Aorta (tissue), 1 donor: Measurements from ENCODE around the genes JMJD8 and HAGHL.

DNA sequence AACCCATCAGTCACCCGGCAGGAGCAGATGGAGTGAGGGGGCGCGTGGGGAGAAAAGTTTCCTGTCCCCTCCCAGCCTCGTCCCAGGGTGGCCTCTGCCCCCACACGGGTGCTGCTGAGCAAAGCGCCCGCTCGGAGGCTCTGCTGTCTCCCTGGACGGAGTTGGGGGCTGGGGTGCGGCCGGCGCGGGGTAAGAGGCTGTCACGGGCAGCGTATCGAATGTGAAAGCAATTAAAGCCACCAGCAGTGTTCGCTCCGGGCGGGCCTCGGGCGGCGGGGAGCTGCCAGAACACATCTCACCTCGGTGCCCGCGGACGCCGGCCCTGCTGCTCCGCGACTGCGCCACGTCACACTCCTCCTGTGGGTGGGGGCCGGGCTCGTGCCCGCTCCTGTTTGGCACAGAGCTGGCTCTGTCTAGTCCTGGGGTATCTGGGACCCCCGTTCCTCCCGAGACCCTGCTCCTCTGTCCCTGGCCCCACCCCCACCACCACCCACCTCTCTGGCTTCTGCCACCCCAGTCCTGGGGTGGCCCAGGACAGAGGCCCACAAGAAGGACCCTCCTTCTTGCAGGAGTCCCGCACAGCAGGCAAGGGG is 5.1 kb upstream of the PRR35 start:
- PRO-cap = no peak

- PRO-cap = no peak
Observed at GRCh38 chr16:559501-559919, 684 bp upstream of the PRR35 start.

- PRO-cap = no peak
Observed at GRCh38 chr16:568458-569166, 1.2 kb upstream of the PIGQ start.

GRCh38 chr16:593474-594091 is 3.7 kb downstream of the RAB40C start:
- PRO-cap = no peak

DNA sequence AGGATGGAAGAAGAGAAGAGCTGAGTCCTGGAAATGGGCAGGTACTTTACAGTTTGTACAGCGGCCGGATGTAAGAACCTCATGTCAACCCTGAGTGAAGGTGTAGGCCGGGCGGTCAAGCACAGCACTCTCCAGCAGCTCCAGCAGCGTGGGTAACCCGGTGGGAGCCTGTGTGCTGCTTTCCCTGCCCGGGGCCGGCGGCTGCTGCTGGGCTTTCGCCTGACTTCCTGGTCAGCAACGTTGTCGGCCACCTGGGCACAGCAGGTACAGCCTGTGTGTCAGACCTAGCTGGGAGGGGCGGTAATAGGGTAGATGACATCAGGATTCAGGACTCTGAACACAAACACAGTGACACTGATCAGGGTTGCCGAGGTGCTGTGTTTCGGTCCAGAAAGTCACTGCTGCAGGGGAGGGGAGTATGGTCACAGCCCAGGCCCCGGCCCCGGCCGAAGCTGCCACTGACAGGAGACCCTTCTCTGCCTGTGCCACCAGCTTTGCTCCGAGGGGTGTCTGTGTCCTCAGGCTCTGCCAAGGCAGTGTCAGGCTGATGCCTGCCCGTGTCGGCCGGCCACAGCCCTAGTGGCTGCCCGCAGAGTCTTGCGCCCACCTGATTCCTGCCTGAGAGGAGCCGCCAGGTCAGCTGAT is 9.0 kb downstream of the RAB40C start:
- PRO-cap = no peak

GRCh38 chr16:603268-603626 is 13.4 kb downstream of the RAB40C start:
- PRO-cap = no peak

- PRO-cap = no peak
Observed at GRCh38 chr16:635489-635839, 641 bp downstream of the METTL26 start.

DNA sequence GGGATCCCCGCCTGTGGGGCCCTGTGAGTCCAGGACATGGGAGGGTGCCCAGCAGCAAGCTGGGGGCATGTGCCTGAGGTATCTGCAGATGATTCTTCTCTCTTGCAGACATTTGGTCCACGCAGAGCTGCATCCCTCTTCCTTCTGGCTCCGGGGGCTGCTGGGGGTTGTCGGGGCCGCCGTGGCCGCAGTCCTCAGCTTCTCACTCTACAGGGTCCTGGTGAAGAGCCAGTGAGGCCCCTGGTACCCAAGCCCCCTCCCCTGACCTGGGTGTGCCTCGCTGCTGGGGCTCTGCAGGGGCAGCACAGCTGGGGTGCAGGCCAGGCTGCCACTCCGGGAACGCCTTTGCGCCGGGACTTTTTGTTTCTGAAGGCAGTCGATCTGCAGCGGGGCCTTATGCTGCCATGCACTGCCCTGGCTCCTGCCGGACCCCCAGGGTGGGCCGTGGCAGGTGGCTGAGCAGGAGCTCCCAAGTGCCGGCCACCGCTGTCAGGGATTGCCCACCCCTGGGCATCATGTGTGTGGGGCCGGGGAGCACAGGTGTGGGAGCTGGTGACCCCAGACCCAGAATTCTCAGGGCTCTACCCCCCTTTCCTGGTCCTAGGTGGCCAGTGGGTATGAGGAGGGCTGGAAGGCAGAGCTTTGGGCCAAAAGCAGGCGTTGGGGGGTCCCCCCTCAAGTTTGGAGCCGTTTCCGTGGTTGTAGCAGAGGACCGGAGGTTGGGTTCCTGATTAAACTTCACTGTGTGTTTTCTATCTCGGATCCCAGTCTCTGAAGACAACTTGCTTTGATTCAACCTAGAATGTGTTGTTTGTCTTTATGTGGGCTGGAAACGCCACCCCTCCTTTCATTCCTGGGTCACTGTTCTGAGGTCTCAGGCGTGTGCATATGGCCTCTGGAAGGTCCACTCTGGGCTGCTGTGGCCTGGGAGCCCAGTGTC is 1.8 kb upstream of the RHBDL1 start:
- PRO-cap = no peak

DNA sequence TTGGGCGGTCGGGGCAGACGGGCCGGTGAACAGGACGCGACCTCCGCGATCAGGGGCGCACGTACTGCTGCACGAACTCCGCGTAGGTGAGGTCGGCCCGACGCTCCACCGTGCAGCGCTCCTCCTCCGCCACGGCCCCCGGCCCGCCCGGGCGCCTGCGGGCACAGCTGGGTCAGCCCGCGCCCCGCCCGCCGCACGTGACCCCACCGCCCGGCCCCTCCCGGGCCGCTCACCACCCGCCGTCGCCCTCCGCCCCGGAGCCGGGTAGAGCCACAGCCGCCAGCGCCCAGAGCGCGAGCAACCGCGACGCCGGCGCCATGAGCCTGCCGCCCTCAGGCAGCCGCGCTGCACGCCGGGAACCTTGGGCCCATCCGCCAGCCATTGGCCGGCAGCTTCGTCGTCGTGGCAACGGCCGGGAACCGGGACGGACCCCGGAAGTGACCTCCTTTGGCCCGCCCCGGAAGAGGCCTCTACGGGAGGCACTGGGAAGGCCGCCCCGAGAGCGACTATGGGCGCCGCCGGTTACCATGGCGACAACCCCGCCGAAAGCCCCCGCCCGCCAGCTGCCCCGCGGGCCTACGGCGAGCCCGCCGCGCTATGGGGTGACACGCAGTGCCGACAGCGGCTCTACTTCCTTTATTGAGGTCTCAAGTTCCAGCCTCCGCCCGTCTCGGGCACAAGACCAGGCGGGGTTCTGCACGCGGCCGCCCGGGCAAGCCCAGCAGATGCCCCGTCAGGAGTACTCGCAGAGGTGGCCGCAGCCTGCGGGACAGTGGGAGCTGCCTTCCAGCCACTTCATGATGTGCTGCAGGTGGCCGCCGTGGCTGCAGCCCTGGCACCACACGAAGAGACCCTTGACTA is at the start of gene JMJD8:
Gene JMJD8 (minus strand): TSS at position 334 of the 861 bp plus-strand sequence.
- PRO-cap = bidirectional peak, plus-strand start at position 463 of the sequence, minus-strand start at position 342 of the sequence

- PRO-cap = no peak
Observed at GRCh38 chr16:684862-685678, 936 bp upstream of the JMJD8 start.

GRCh38 chr16:709441-710089 is 4.0 kb upstream of the FBXL16 start:
- PRO-cap = no peak

- PRO-cap = no peak
Observed at GRCh38 chr16:719834-720290, 1.1 kb upstream of the ANTKMT start.

GRCh38 chr16:721239-722084 is 516 bp downstream of the ANTKMT start:
- PRO-cap = no peak

- PRO-cap = no peak
Observed at GRCh38 chr16:726658-727447, at the start of gene HAGHL. Gene HAGHL (plus strand): TSS chr16:727106.

DNA sequence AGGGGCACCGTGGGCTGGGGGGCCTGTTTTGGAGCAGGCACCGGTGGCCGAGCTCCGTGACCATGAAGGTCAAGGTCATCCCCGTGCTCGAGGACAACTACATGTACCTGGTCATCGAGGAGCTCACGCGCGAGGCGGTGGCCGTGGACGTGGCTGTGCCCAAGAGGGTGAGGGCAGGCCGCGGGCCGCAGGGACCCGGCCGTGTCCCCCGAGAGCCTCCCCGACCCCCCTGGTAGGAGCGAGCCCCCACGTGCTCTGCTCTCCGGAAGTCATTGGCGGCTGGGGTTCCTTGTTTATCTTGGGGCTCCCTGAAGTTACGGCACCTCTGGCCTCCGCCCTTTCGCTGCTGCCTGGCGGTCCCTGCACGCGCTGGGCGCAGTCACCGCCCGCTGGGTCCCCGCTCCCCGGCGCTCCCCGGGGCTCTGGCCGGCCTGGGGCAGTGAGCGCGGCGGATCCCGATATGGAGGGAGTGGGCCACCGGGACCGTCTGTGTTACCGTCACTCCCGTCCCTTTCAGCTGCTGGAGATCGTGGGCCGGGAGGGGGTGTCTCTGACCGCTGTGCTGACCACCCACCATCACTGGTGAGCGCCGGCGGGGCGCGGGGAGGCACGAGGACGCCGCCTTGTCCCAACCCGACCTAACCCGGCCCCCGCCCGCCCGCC is 673 bp downstream of the HAGHL start:
- PRO-cap = no peak

DNA sequence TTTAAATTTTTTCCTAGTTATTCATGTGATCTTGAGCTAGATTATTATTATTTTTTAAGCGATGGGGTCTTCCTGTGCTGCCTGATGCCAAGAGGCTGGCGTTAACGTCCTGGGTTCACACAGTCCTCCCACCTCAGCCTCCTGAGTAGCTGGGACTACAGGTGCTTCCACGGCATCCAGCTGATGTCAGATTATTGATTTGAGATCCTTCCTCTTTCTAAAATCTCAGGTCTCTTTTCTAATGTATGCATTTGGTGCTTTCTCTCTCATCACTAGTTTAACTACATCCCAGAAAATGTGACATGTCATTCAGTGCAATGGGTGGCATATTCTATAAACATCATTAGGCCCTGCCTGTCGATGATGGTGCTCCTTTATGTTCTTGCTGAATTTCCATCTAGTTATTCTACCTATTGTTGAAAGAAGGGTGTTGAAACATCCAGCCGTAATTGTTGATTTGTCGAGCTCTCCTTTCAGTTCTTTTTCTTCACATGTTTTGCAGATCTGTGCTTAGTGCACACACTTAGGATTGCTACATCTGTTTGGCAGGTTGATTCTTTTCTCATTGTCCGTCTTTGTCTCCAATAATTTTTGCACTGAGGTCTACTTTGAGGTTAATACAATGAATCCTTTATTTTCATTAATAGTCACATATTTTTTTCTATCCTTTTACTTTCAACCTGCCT is 63.2 kb upstream of the GNG13 start:
- PRO-cap = no peak

DNA sequence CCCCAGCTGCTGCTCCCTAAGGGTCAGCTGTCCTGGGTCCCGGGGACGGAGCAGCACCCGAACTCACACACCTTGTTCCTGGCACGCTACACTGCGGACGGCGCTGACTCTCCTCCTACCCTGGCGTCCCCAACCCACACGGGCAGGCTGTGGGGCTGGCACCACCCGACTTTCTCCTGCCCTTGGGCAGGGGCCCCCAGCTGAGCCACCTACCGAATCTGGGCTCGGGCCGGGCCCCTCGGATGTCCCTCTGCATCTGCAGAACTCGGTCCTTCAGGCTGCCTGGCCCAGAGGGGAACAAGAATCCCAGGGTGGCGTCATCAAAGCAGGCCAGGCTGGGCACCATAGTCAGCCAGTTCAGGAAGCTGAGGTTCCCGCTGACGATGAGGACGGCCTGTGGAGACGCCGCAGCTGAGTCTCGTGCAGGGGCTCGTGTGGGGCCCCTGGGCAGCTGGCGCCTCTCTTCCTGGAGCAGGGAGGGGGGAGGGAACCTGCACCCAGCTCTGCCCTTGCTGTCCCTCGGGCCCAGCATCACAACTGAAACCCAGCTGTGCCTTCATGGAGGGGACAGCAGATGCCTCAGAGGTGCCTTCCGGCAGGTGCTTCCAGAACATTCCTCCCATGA is 70.5 kb upstream of the GNG13 start:
- PRO-cap = no peak

DNA sequence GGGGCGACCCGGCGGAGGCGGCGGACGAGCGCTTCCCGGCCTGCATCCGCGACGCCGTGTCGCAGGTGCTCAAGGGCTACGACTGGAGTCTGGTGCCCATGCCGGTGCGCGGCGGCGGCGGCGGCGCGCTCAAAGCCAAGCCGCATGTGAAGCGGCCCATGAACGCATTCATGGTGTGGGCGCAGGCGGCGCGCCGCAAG is 410 bp downstream of the SOX8 start:
- PRO-cap = no peak

- PRO-cap = no peak
Observed at GRCh38 chr16:984122-984709, 2.6 kb downstream of the SOX8 start.

GRCh38 chr16:997814-998193 is 16.2 kb downstream of the SOX8 start:
- PRO-cap = no peak